Sigmoid colon (tissue), 4 donors: ENCODE measurements around the genes GRP and RELCH.

DNA sequence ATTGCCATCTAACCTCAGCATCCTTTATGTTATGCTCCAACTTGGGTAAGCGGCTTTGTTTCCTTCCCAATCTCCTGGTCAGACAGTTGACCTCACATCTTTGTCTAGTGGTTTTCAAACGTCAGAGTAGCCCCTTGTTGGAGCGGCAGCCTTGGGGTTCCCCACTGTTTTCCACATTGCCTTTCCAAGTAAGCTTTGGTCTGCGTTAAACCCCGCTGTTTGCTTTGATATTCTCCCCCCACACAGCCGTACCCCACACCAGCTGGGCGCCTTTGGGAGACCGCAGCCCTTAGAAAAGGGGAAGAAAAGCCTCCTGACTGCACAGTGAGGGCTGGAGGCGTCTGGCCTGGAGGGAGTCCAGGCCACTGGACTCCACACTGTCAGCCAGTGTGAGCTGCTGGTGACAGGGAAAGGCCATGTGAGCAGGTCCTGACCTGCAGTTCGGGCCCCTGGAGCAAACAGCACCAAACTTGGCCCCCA is 83.4 kb downstream of the MALT1 start:
- PRO-cap, result no peak
- RAMPAGE, long total RNA, 4 experiments, result no peak in any of the 4 experiments

GRCh38 chr18:59140459-59140965 is 828 bp downstream of the SEC11C start:
- PRO-cap, result no peak
- RAMPAGE, long total RNA, 4 experiments, result no peak in any of the 4 experiments

DNA sequence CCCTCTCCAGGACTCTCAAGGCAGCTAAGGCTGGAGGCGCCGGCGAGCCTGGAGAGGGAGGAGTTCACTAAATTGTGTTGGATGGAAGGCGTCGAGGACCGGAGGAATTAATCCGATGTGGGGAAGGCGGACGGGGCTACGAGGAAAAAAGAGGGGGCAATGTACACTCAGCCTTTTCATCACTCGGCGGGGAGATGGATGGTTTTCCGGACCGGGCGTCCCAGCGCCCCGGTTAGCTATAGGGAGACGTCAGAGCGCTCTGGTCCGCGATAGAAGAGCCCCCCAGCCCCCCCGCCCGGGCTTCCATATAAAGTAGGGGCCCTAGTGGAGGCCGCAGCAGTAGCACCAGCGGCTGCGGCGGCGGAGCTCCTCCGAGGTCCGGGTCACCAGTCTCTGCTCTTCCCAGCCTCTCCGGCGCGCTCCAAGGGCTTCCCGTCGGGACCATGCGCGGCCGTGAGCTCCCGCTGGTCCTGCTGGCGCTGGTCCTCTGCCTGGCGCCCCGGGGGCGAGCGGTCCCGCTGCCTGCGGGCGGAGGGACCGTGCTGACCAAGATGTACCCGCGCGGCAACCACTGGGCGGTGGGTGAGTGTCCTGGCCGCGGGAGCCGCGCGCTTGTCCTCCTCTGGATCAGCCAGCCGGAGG is at the start of gene GRP:
TSS of gene GRP (plus strand) at position 336 of the 642 bp plus-strand sequence.
- PRO-cap, result no peak
- RAMPAGE, long total RNA, 4 experiments, result start-site peak on the plus strand in 1 of 4 experiments, centred at position 337 of the sequence, 13 reads per replicate

DNA sequence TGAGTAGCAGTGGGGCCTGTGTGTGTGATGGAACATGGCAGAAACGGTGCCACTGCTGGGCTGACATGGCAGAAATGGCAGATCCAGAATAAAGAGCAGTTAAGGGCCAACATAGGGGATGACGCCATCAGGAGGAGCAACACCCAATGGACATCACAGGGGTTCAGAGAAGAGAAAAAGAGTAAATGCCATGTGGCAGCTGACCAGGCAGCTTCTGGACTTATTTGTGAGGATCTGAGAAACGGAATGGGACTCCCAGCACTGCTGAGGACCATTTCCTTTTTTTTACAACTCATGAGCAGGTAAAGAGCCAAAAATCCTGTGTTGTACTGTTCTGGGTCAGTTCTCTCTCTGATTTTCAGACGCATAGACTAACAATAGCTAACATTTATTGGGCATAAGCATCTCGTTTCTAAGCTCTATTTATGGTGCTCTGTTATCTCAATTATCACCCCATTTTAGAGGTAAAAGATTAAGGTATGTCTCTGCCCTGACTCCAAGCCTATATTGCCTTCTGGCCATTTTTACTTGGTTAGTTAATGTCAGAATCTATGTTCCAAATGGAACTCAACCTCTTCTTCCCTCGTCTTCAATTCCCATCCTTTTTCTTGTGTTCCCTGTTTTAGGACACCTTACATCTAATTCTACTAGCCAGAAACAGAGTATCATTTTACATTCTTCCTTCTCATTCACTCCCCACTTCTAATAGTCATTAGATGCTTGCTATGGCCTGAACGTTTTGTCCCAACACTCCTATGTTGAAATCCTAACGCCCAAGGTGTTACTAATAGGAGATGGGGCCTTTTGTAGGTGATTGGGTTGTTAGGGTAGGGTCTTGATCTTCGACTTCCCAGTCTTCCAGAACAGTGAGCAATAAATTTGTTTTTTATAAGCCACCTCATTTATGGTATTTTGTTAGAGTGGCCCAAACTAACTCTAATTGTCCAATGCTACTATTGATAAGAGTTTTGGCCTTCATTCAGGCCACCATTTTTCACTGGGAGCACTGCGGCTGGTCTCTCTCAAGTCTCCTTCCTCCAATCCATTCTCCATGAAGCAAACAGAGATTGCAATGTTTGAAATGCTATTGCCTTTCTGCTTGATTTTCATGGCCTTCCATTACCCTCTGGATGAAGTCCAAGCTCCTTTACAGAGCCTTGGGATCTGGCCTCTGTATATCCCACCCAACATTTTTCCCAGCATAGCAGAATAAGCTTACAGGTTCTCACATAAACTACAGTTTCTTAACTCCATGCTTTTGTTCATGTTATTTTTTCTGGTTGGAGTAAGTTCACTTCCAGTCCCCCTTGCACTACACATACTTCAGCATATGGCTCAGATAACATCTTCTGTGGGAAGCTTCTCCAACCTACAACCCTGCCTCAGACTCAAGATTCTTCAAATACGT is 6.9 kb upstream of the CPLX4 start:
- PRO-cap, result no peak
- RAMPAGE, long total RNA, 4 experiments, result no peak in any of the 4 experiments

- PRO-cap, result no peak
- RAMPAGE, long total RNA, 4 experiments, result no peak in any of the 4 experiments
Observed at GRCh38 chr18:61812170-61812521, 80.7 kb downstream of the RNF152 start.

- PRO-cap, result unidirectional peak, plus-strand start at chr18:61887124
- RAMPAGE, long total RNA, 4 experiments, result no peak in any of the 4 experiments
Observed at GRCh38 chr18:61886696-61887270, 6.0 kb downstream of the RNF152 start.

DNA sequence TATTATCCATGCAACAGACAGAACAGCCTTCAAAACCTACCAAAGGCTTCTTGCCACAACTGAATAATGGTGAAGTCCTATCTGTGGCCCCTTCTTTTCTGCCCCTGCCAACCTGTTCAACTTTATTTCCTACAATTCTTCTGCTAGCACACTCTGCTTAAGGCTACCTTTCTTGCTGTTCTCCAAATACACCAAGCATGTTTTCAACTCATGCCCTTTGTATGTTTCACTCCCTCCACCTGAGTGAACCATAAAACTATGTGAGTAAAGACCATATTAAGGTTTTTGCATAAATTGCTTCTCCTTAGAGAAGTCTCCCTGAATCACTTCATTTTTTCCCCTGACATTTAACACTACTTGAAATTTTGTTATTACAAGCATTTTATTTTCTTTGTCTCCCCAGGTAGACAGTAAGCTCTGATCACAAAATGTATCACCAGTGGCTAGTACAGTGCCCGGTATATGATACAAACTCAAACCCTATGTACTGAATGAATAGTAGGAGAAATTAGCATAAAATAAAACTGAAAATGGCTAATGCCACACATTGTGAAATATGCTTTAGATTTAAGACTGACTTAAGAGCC is 107.8 kb downstream of the PIGN start:
- PRO-cap, result no peak
- RAMPAGE, long total RNA, 4 experiments, result no peak in any of the 4 experiments

DNA sequence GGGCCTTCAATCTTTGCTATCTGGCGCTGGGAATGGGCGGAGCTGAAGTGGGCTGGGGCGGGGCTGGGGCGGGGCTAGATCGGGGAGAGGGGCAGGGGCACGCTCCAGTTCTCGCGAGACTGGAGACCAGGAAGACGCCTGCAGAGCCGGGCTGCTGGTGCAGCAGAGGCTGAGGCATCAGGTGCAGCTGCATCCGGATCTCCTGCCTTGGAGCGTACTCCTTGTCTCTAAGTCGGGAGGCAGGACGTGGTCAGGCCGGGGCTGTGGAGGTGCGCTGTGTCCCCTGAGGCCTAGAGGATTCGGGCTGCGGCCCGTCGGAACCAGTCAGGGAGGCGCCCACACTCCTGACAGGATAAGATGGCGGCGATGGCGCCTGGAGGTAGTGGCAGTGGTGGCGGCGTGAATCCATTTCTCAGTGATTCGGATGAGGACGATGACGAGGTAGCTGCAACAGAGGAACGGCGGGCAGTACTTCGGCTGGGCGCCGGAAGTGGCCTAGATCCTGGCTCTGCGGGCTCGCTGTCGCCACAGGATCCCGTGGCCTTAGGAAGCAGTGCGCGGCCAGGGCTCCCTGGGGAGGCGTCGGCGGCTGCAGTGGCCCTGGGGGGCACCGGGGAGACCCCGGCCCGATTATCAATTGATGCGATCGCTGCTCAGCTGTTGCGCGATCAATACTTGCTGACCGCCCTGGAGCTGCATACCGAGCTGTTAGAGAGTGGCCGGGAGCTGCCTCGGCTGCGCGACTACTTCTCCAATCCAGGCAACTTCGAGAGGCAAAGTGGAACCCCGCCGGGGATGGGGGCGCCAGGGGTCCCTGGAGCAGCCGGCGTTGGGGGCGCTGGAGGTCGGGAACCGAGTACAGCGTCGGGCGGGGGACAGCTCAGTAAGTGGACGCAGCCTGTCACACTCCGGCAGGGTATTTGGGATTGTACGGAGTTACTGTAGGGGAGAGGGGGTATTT is at the start of gene RELCH:
TSS of gene RELCH (plus strand) at position 107 of the 961 bp plus-strand sequence.
- PRO-cap, result bidirectional peak, plus-strand start at position 107 of the sequence, minus-strand start outside the sequence
- RAMPAGE, long total RNA, 4 experiments, result start-site peak on the plus strand in 3 of 4 experiments, centred at positions 128 to 143 of the sequence, 33 to 139 reads per replicate

DNA sequence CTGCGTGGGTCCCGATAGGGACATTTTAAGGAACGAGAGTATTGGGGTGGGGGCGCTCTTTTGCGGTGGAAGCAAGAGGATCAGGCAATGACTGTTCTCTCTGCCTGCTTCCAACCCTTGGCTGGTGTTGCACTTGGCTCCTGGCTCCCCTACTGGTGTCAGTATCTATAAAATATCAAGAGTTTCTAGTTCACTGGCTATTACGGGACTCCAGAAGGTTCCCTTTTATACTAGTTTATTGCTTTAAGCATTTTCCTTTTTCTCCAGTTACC is 991 bp downstream of the RELCH start:
- PRO-cap, result no peak
- RAMPAGE, long total RNA, 4 experiments, result no peak in any of the 4 experiments

GRCh38 chr18:62437104-62437522 is 85.7 kb upstream of the ZCCHC2 start:
- PRO-cap, result unidirectional peak, minus-strand start at chr18:62437239
- RAMPAGE, long total RNA, 4 experiments, result no peak in any of the 4 experiments

DNA sequence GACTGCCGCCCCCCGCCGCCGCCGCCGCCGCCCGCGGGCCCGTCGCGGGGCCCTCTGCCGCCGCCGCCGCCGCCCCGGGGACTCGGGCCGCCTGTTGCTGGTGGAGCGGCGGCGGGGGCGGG is 578 bp downstream of the ZCCHC2 start:
- PRO-cap, result no peak
- RAMPAGE, long total RNA, 4 experiments, result no peak in any of the 4 experiments

GRCh38 chr18:62526008-62527150 is 3.6 kb downstream of the ZCCHC2 start:
- PRO-cap, result bidirectional peak, plus-strand start at chr18:62526318, minus-strand start at chr18:62526178; bidirectional peak, plus-strand start at chr18:62526919, minus-strand start at chr18:62526804
- RAMPAGE, long total RNA, 4 experiments, result start-site peak on the minus strand in 1 of 4 experiments, at chr18:62526714-62526811 at its widest, 11 reads per replicate

- PRO-cap, result no peak
- RAMPAGE, long total RNA, 4 experiments, result no peak in any of the 4 experiments
Observed at GRCh38 chr18:62538939-62540140, 16.5 kb downstream of the ZCCHC2 start.

DNA sequence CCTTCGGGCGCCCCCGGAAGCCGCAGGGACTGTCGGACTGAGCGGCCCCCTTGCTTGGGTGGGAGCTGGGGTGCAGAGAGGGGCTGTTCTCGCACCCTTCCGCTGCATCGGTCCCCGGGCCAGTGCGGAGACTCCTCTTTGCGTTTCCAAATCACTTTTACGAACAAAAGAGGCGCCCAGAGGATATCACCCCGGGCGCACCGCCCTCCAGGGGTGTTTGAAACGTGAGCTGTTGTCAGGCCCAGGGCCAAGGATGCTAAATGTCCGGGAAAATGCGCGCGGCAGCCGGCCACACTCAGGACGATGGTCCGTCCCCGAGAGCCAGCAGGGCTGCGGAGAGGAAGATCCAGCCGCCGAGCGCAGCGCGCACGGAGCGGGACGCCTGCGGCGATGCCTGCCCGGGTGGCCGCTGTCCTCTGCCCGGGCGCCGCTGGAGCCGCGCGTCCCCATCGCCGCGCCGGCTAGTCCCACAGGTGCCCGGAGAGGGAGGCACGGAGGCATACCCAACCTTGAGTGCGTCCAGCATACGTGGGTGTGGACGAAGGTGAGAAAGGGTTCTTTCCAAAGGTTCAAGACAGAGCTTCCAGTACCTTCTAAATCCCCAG is 73.8 kb downstream of the ZCCHC2 start:
- PRO-cap, result no peak
- RAMPAGE, long total RNA, 4 experiments, result no peak in any of the 4 experiments

- PRO-cap, result no peak
- RAMPAGE, long total RNA, 4 experiments, result no peak in any of the 4 experiments
Observed at GRCh38 chr18:62751137-62751924, 36.0 kb downstream of the PHLPP1 start.

DNA sequence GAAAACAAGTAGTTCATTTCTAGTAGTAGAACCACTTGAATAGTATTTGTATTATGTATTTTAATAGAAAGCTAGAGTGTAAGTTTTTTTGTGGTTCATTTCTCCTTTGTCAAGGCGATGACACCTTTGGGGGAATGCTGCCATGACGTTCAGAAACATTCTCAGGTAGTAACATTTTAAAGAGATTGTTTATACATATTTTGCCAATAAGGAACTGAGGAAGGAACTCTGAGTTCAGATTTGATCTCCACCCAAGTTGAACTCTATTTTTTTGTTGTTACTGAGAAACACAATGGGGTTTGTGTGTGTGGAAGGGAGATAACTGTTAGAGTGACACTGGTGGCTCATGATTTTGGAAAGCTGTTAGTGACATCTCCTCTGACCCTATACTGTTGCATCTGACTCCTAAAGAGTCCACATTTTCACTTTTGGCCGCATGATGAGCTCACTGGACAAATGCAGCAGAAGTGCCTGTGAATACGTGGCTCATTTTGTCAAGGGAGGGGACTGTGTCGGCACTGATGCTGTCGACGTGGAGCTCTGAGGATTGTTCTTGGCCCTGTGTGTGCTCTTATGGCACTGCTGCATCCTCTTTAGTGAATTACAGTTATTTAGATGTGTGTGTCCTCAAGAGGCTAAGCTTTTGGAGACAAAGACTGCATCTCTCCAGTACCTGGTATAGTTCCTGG is 135.2 kb downstream of the PHLPP1 start:
- PRO-cap, result no peak
- RAMPAGE, long total RNA, 4 experiments, result no peak in any of the 4 experiments

GRCh38 chr18:62982639-62982838 is 267.2 kb downstream of the PHLPP1 start:
- PRO-cap, result no peak
- RAMPAGE, long total RNA, 4 experiments, result no peak in any of the 4 experiments

GRCh38 chr18:63105730-63106525 is 213.6 kb downstream of the BCL2 start:
- PRO-cap, result no peak
- RAMPAGE, long total RNA, 4 experiments, result no peak in any of the 4 experiments

- PRO-cap, result no peak
- RAMPAGE, long total RNA, 4 experiments, result no peak in any of the 4 experiments
Observed at GRCh38 chr18:63142844-63143545, 176.6 kb downstream of the BCL2 start.

GRCh38 chr18:63162248-63162864 is 157.2 kb downstream of the BCL2 start:
- PRO-cap, result no peak
- RAMPAGE, long total RNA, 4 experiments, result no peak in any of the 4 experiments